Keratinocyte (primary cell): Measurements from ENCODE around the genes DGCR6 and TANGO2.

DNA sequence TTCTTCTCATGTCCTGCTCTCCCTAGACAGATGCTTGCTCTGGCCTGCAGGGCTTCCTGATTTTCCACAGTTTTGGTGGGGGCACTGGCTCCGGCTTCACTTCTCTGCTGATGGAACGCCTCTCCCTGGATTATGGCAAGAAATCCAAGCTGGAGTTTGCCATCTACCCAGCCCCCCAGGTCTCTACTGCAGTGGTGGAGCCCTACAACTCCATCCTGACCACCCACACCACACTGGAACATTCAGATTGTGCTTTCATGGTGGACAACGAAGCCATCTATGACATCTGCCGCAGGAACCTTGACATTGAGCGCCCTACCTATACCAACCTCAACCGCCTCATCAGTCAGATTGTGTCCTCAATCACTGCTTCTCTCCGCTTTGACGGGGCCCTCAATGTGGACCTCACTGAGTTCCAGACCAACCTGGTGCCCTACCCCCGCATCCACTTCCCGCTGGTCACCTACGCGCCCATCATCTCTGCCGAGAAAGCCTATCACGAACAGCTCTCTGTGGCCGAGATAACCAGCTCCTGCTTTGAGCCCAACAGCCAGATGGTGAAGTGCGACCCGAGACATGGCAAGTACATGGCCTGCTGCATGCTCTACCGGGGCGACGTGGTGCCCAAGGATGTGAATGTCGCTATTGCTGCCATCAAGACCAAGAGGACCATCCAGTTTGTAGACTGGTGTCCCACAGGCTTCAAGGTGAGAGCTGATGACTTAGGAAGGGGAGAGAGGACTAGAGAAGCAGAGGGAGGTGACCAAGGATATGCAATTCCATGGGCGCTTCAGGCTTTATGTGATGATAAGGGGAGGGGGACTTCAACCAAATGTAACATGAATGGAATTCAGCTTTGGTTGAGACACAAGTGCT is 16.0 kb downstream of the TUBA8 start:
CAGE:
- cytosol, long polyA minus RNA, result no peak
- cytosol, long polyA plus RNA, result no peak
- long polyA plus RNA, result no peak
- nucleus, long polyA minus RNA, result no peak
- nucleus, long polyA plus RNA, result no peak

DNA sequence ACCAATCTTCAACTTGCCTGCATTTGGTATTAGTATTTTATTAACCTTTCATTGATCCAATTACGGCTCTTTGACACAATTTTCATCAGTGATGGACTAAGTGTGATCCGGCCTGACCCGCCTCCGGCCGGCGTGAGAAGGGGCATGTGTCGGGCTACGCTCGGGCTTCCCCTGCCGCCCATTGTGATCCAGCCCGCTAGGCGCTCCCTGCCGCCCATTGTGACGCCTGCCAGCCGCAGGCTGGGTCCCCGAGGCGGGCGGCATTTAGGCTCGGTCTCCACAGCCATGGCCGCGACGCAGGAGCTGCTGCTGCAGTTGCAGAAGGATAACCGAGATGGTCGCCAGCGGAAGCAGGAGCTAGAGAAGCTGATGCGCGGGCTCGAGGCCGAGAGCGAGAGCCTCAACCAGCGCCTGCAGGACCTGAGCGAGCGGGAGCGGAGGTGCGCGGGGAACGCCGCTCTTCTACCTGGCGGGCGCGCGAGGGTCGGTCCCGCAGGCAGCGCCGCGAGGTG is 291 bp downstream of the TMEM191B start:
CAGE:
- cytosol, long polyA minus RNA, result no peak
- cytosol, long polyA plus RNA, result no peak
- long polyA plus RNA, result no peak
- nucleus, long polyA minus RNA, result no peak
- nucleus, long polyA plus RNA, result no peak

DNA sequence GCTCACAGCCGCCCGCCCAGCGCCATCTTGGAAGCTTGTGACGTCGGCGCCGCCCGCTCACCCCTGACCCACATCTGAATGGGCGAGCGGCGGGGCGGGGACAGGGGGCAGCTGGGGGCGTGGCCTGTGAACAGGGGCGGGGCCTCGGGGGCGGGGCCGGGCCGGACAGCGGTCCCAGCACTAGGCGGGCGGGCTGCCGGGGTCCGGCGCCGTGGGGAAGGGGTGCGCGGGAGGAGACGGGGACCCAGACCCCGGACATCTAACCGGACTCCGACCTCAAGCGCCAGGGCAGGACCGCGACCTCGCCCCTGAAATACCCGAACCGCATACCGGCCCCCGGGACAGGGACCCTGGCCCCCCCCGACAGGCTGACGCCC is 33.8 kb downstream of the RIMBP3 start:
CAGE:
- cytosol, long polyA minus RNA, result no peak
- cytosol, long polyA plus RNA, result no peak
- long polyA plus RNA, result no peak
- nucleus, long polyA minus RNA, result no peak
- nucleus, long polyA plus RNA, result no peak

DNA sequence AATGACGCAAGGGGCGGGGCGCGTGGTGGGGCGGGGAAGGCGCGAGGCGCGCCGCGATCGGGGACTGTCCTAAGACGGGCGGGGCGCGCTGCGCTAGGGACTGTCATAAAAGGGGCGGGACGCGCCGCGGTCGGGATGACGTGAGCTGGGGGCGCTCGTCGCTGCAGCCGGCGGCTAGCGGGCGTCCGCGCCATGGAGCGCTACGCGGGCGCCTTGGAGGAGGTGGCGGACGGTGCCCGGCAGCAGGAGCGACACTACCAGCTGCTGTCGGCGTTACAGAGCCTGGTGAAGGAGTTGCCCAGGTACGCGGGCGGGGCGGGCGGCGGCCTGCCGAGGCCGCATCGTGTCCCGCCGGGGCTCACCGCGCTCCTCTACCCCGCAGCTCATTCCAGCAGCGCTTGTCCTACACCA is at the start of gene DGCR6:
Gene DGCR6 (plus strand): TSS at position 138 of the 411 bp plus-strand sequence.
CAGE:
- cytosol, long polyA minus RNA, result no peak
- cytosol, long polyA plus RNA, result no peak
- long polyA plus RNA, result no peak
- nucleus, long polyA minus RNA, result no peak
- nucleus, long polyA plus RNA, result no peak

GRCh38 chr22:18967463-18968192 is 31.5 kb upstream of the PRODH start:
CAGE:
- cytosol, long polyA minus RNA, result no peak
- cytosol, long polyA plus RNA, result no peak
- long polyA plus RNA, result no peak
- nucleus, long polyA minus RNA, result no peak
- nucleus, long polyA plus RNA, result no peak

DNA sequence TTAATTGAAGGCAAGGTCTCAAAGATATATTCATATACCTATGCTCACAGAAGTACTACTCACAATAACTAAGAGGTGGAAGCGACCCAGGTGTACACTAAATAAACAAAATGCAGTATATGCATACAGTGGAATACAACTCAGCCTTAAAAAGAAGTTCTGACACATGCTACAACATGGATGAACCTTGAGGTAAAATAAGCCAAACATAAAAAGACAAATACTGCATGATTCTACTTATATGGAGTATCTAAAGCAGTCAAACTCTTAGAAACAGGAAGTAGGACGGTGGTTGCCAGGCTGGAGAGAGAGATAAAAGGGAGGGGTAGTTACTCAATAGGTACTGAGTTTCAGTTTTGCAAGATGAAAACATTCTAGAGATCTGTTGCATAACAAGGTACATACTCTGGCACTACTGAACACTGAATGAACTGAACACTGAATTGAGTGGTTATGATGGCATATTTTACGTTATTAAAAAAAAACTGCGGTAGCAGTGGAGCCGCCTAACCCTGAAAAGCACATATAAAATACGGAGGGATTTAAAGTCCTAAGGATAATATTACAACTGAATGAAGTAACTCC is 12.8 kb downstream of the DGCR2 start:
CAGE:
- cytosol, long polyA minus RNA, result no peak
- cytosol, long polyA plus RNA, result no peak
- long polyA plus RNA, result no peak
- nucleus, long polyA minus RNA, result no peak
- nucleus, long polyA plus RNA, result no peak

GRCh38 chr22:19120693-19121349 is 1.4 kb downstream of the DGCR2 start:
CAGE:
- cytosol, long polyA minus RNA, result no peak
- cytosol, long polyA plus RNA, result no peak
- long polyA plus RNA, result no peak
- nucleus, long polyA minus RNA, result no peak
- nucleus, long polyA plus RNA, result no peak

DNA sequence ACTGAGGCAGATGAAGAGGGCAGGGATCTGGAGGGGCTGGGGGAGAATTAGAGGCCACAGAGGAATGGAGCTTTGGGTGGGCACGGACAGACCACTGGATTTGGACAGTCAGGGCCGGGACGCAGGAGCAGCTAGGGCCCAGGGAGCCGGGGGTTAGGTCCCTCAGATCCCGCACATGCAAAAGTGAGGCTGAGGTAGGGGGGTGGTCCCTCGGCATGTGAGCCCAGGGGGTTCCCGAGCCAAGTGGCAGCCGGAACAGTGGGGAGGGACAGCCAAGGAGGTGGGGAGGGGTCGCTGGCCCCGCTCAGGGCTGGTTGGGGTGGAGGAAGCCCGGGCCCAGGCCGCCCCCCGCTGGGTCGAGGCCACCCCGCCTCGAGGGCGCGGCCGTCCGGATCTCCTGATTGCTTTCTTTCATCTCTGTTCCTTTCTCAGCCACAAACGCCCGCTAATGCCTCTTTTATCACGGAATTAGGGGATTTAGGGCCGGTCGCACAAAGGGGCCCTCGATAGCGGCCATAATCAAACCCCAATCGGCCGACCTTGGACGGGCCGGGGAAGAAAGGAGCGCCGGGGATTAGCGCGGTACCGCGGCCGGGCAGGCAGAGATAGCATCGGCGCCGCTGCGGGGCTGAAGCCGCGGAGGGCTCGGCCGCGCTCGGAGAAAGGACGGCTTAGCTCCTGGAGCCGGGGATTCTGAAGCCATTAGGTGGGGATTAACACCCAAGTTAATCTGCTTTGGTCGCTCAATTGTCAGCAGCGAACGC is 9.2 kb downstream of the SLC25A1 start:
CAGE:
- cytosol, long polyA minus RNA, result no peak
- cytosol, long polyA plus RNA, result no peak
- long polyA plus RNA, result no peak
- nucleus, long polyA minus RNA, result no peak
- nucleus, long polyA plus RNA, result no peak

DNA sequence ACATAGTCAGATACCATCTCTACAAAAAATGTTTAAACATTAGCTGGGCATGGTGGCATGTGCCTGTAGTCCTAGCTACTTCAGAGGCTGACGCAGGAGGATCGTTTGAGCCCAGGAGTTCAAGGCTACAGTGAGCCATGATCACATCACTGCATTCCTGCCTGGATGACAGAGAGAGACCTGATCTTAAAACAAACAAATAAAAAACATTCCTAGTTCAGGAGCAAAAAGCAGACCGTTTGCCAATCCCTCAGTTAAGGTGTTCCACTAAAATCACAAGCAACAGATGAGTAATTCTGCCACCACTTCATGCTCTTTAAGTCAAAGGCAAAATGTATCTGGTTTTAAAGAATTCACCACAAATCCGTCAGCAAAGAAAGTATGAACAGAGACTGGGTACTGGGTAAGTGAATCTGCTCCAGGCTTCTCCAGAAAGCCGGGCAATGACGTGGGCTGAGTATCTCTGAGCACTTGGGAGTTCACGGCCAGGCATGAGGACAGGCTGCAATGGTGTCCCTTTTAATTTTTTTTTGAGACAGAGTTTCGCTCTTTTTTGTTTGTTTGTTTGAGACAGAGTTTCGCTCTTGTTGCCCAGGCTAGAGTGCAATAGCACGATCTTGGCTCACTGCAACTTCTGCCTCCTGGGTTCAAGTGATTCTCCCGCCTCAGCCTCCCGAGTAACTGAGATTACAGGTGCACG is 19.4 kb downstream of the CLTCL1 start:
CAGE:
- cytosol, long polyA minus RNA, result no peak
- cytosol, long polyA plus RNA, result no peak
- long polyA plus RNA, result no peak
- nucleus, long polyA minus RNA, result no peak
- nucleus, long polyA plus RNA, result no peak

GRCh38 chr22:19396603-19397010 is 34.9 kb downstream of the HIRA start:
CAGE:
- cytosol, long polyA minus RNA, result no peak
- cytosol, long polyA plus RNA, result no peak
- long polyA plus RNA, result no peak
- nucleus, long polyA minus RNA, result no peak
- nucleus, long polyA plus RNA, result no peak

DNA sequence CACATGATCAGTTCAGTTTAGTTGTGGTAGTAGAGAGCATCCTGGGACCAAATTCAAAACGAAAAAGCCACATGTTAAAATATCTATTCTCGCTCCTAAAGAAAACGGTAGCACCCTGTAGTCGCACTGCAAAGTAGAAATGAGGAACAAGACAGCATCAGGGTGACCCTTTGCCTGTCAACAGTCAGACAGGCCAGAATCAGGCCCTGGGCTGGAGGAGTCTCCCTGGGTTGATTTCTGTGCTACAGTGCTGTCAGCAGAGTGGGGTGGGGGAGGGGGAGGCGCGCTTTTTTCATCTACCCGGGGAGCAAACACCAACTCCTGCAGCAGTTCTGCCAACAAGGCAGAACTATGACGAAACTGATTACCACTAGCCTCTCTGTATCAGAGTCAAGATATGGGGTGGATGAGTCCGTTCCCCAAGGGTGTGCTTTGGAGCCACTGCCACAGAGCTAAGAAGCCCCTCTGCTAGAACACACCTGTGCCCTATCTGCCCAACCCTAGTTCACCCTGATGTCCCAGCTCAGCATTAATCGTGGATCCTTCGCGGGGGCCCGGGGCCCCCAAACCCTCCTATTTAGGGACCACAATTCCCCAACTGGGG is 1.1 kb downstream of the HIRA start:
CAGE:
- cytosol, long polyA minus RNA, result no peak
- cytosol, long polyA plus RNA, result no peak
- long polyA plus RNA, result no peak
- nucleus, long polyA minus RNA, result no peak
- nucleus, long polyA plus RNA, result no peak

GRCh38 chr22:19519625-19520710 is 4.2 kb downstream of the CLDN5 start:
CAGE:
- cytosol, long polyA minus RNA, result no peak
- cytosol, long polyA plus RNA, result no peak
- long polyA plus RNA, result no peak
- nucleus, long polyA minus RNA, result no peak
- nucleus, long polyA plus RNA, result no peak

DNA sequence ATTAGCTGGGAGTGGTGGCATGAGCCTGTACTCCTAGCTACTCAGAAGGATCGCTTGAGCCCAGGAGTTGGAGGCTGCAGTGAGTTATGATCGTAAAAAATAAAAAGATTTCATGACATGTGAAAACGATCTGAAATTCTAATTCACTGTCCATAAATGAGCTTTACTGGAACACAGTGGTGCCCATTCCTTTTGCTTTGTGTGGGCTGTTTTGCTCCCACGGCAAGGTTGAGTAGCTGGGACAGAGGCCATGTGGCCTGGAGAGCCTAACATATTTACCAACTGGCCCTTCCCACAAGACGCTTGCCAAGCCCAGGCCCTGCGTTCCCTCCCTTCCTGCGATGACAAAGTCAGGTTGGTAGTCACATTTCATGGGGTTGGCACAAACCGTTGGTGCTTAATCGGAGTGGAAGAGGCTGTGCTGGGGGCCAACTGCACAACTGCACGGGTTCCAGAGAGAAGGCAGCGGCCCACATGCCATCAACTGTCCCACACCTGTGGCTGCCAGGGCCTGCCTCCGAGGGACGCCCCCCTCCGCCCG is 81.2 kb upstream of the CLDN5 start:
CAGE:
- cytosol, long polyA minus RNA, result no peak
- cytosol, long polyA plus RNA, result no peak
- long polyA plus RNA, result no peak
- nucleus, long polyA minus RNA, result no peak
- nucleus, long polyA plus RNA, result no peak

DNA sequence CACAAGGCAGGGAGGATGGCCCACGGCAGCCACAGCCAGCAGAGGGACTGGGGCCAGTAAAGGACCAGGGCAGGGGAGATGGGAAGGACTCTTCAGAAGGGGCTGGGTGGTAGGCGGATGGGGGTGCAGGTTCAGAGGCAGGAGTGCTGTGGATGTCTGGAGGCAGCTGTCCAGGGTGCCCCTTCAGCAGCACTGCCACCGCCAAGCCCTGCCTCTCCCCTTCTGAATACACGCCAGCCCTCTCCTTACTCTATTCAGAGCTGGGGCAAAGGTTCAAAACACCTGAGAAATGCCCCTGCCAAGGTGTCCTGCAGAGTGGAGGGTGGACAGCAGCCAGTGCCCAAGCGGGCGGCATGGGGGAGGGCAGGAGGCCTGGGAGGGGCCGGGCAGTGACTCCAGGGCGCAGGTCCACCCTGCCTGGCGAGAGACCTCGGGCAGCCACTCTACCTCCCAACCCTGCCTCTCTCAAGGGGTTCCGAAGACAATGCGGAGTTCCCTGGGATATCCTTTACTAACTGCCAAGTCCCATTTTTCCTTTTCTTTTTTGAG is 31.9 kb downstream of the GNB1L start:
CAGE:
- cytosol, long polyA minus RNA, result no peak
- cytosol, long polyA plus RNA, result no peak
- long polyA plus RNA, result no peak
- nucleus, long polyA minus RNA, result no peak
- nucleus, long polyA plus RNA, result no peak

DNA sequence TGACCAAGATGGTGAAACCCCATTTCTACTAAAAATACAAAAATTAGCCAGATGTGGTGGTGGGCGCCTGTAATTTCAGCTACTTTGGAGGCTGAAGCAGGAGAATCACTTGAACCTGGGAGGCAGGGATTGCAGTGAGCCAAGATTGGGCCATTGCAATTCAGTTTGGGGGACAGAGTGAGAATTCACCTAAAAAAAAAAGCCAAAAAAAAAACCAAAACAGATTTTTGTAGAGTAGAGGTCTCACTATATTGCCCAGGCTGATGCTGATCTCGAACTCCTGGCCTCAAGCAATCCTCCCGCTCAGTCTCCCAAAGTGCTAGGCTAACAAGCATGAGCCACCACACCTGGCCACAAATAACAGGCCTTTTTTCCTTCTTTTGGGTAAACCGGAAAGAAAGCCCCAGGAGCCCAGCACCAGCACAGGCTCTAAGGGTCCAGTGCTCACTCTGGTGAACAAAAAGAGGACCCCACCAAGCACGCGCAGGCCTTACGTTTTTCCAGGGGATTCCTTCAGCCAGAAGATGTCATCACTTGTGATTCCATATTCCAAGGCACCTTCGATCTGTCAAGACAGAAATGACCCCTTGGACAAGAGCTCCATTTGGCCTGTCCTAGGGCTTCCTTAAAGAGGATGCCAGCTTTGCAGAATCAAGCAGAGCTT is 30.6 kb upstream of the COMT start:
CAGE:
- cytosol, long polyA minus RNA, result no peak
- cytosol, long polyA plus RNA, result no peak
- long polyA plus RNA, result no peak
- nucleus, long polyA minus RNA, result no peak
- nucleus, long polyA plus RNA, result no peak

DNA sequence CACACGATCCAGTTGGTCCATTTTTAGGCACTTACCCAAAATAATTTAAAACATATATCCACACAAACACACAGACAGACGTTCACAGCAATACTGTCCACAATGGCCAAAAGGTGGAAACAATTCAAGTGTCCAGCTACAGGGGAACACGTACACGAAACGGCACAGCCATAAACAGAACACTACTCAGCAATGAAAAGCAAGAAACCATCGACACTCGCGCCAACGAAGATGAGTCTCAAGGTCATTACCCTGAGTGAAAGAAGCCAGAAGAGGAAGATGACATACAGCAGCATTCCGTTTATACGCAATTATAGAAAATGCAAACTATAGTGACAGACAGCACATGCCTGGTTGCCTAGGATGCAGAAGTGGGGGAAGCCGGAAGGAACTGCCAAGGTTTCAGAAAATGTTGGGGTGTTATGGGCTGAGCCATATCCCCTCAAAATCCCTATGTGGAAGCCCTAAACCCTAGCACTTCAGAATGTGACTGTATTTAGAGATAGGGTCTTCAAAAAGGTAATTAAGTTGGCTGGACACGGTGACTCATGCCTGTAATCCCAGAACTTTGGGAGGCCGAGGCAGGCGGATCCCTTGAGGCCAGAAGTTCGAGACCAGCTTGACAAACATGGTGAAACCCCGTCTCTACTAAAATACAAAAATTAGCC is 13.2 kb upstream of the COMT start:
CAGE:
- cytosol, long polyA minus RNA, result no peak
- cytosol, long polyA plus RNA, result no peak
- long polyA plus RNA, result no peak
- nucleus, long polyA minus RNA, result no peak
- nucleus, long polyA plus RNA, result no peak

DNA sequence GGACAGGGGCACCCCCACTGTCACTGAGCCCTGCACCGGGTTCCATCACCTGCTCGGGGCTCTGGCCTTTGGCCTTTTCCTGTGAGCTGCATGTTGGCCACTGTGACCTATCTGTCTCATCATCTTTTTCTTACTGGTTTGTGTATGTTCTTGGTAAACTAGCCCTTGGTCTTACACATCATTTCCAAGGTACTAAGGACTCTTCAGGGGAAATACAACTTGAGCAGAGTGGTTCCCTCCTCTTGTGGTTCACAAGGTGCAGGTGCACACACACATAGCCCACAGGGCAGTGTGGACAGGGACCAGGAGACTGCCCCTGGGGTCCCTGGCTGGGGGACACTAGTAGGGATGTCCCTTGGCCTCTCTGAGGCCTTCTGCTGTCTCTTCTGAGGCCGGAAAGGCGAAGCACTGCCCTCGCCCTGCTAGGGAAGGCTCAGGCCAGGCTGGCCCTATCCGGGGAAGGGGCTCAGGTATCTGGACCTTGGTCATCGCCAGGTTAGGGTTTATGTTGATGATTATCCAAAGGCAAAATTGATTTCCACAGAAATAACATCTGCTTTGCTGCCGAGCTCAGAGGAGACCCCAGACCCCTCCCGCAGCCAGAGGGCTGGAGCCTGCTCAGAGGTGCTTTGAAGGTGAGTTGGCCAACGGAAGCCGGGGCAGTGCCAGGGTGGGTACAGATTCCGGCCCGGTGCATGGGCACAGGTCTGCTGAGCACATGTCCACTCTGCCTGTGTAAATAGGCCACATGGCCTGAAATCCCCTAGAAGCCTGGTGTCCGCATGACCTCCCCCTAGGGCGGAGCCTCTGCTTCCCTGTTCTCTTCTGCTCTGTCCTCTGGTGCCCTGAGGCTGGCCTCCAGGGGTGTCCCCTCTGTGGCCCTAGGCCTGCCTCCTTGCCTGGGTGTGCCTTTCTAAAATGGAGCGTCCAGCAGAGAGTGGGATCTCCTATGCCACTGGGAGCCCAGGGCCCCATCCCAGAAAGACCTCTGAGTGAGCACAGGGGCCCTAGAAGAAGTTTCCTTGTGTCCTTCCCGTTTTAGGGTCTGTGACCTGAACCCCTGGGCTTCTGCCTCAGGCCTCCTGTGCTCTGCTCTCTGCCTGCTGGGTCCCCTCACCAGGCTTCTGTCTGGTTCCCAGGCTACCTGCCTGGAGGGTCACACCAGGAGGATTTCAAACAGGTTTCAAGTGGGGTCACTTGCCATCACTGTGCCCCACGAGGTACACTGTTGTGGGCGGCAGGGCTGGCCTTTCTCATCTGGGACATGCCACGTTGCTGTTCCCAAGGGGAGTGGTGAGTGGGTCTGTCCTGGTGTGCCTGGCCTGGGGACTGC is 19.5 kb upstream of the TXNRD2 start:
CAGE:
- cytosol, long polyA minus RNA, result no peak
- cytosol, long polyA plus RNA, result no peak
- long polyA plus RNA, result no peak
- nucleus, long polyA minus RNA, result no peak
- nucleus, long polyA plus RNA, result no peak

CAGE:
- cytosol, long polyA minus RNA, result no peak
- cytosol, long polyA plus RNA, result no peak
- long polyA plus RNA, result start-site peak on the plus strand at chr22:19962549-19962609, 731 and 266 reads in 2 replicates
- nucleus, long polyA minus RNA, result no peak
- nucleus, long polyA plus RNA, result no peak
Measured at GRCh38 chr22:19962120-19962971, 20.7 kb upstream of the TXNRD2 start.

GRCh38 chr22:19963002-19963876 is 21.6 kb upstream of the TXNRD2 start:
CAGE:
- cytosol, long polyA minus RNA, result no peak
- cytosol, long polyA plus RNA, result no peak
- long polyA plus RNA, result start-site peak on the plus strand at chr22:19963223-19963337, 230 and 91 reads in 2 replicates
- nucleus, long polyA minus RNA, result no peak
- nucleus, long polyA plus RNA, result no peak

CAGE:
- cytosol, long polyA minus RNA, result no peak
- cytosol, long polyA plus RNA, result start-site peak on the plus strand at chr22:20021089-20021137, 86 and 37 reads in 2 replicates
- long polyA plus RNA, result start-site peak on the plus strand at chr22:20021109-20021125, 50 and 82 reads in 2 replicates
- nucleus, long polyA minus RNA, result no peak
- nucleus, long polyA plus RNA, result no peak
Measured at GRCh38 chr22:20020674-20021220, at the start of gene TANGO2. TANGO2 (plus strand) TSS chr22:20021110.